ENCODE results near the genes VTI1A and PLEKHS1.

DNA sequence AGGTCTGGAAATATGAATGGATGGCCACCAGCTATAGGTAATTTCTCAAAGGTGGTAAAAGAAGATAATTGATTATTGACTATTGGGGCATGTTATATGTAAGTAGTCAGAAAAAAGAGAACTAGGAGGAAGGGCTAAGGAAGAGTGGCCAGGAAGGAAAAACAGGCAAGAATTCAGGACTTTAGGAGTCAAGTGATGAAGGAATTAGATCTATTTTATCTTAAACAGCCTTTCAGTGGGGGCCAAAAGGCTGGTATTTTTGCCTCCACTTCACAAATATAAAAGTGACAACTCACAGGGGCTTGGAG lies 208.1 kb downstream of the GPAM start:
- PRO-cap, result no peak

- PRO-cap, result no peak
Measured at GRCh38 chr10:112209776-112210120, 26.2 kb upstream of the GPAM start.

DNA sequence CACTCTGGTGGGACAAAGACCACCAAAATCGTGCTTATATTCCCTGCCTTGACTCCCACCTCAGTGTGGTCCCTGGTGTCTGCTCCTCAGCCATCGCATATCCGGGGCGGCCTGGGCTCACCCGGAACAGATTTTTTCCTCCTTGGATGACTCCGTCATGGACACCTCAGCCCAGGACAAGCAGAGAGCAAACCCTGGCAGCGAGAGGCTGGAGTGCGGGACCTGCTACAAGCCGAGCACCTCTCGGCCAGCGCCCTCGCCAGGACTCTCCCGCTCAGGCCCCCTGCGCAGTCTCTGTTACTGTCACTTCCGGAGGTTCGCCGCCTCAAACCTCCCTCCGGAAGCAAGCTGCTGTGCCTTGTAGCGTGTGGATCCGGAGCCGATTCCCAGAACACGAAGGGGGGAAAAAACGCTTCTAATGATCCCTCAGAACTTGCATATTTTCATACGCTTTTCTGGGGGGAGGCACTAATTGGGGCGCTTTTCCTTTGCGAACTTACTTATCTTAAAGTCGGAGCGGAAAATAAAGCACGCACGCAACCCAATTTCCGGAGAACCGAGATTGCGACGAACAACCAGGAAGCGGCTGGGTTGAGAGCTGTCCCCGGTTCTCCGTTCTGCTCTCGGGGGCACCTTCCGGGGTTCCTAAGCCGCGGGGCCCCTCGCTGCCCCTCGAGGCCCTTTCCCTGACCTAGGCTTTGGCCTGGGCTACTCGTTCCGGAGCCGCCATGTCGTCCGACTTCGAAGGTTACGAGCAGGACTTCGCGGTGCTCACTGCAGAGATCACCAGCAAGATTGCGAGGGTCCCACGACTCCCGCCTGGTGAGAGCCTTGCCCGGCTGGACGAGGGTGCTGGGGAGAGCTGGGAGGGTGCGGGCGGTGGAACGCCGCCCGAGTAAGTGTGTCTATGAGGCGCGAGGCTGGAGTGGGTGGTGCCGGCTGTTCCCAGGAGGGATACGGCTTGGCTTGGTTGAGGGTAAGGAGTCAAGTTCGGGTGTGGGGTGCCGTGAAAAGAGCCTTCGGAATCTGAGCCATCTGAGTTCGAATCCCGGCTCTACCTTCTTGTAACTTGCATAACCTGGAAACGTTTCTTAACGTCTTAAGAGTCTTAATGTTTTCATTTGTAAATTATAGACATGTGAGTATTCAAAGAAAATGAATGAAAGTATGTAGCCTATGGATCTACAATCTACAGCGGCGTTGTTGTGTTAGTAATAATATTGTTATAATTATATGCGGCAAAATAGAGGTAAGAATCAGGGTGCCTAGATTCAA lies at the start of gene VTI1A:
VTI1A (plus strand) TSS at position 570 of the 1,275 bp plus-strand sequence.
- PRO-cap, result bidirectional peak, plus-strand start at position 578 of the sequence, minus-strand start at position 269 of the sequence

- PRO-cap, result no peak
Measured at GRCh38 chr10:112765550-112766223, 184.4 kb upstream of the TCF7L2 start.

- PRO-cap, result no peak
Measured at GRCh38 chr10:112996580-112997400, 46.7 kb downstream of the TCF7L2 start.

DNA sequence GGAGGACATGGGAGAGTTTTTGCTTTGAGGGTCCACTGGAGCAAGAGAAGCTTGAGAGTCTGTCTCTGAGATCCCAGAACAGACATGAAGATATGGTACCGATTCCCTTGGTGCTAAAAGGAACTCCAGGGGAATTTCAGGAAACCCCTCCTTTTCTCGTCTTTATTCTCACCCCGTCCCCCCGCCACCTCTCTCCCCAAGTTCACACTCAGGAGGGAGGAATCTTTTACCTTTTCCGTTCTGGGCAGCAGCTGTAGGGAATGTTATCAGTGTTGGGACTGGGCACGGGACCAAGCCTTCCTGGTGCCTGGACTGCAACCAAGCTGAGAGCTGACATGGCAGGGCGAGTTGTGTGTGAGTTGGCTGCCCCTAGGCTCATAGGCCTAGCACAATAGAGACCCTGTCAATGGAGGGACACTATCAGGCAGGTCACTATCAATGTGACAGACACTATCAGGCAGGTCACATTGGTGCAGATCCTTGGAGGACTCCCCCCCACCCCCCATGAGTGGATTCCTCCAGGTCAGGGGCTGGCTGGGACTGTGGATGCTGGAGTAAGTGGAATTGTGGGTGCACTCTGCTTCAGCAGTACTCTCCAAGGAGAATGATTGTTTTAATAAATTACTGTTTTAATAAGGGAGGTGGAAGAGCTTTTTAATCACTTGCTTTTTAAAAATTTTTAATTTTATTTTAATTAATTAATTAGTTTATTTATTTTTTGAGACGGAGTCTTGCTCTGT lies 121.5 kb downstream of the TCF7L2 start:
- PRO-cap, result no peak

DNA sequence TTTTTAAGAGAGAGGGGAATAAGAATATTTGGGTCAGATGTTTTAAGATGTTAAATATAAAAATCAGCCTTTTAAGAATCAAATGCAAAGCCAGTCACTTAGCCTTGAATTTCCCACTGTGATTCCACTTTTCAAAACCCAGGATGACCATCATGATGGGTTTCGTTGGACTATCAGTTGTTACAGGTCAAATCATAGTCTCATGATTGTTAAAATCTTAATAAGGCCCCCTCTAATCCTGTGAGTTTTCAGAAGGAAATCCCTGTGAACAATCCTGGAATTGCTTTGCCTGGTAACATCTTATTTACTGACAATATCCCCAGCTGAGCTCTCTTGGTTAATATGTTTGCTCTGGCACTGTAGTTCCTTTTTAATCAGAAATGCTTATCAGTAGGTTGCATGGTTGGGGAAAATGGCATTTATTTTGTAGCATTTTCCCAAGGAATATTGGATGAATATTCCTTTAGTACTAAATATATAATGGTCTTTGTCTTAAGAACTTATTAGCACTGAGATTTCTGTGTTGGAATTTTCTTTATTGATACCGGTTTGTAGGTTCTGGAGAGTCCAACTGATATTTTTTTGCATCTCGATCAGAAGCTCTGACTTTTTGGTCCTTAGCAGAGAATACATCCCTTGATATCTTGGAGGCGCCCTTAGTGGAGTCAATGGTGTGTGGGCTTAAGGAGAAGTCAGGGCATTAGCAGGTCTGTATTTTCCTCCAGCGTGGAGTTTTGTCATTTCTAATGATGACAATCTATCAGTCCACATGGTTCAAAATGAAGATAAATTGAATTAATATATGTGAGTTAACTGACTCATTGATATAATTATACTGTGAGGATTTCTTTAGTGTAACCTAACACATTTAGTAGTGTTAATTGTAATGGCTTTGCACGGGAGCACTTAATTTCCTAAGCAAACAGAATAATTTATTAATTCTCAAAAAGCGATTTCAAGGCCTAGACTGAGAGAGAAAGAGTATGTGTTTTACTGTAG lies 164.1 kb downstream of the TCF7L2 start:
- PRO-cap, result no peak

- PRO-cap, result no peak
Measured at GRCh38 chr10:113119860-113120556, 170.0 kb downstream of the TCF7L2 start.

- PRO-cap, result no peak
Measured at GRCh38 chr10:113151510-113152143, 201.6 kb downstream of the TCF7L2 start.

- PRO-cap, result no peak
Measured at GRCh38 chr10:113170118-113170559, 220.1 kb downstream of the TCF7L2 start.

GRCh38 chr10:113539187-113539523 lies 13.7 kb upstream of the HABP2 start:
- PRO-cap, result no peak

DNA sequence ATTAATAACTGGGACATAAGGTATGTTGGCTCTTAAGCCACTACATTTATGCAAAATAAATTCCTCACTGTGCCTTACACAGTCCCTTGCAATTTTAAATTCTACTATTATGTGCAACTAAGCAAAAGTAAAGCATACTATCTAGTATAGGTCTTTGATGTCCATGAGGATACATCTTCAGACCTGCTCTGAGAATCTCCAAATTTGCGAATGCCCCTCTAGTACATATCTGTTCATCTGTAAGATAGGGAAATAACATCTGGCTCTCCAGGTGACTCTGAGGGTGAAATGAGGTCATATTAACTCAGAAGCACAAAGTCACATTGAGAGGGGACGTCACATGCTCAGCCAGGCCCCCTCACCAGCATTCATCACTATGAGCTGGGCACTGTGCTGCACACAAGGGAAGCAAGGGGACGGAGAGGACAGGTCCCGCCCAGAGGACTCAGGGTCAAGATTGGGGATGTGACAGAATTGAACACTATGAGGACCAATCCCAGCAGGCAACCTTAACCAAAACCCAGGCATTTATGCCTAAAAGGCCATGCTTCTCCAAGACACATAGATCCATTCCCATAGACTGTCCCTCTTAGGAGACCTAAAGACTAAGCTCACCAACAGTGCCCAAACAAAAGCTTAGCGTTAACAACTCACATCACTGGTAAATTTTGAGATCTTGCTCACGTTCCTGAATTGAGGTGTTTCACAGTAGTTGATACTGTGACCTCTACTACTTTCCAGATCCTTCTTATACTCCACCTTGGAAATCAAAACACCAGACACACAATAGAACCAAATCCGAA lies 21.4 kb downstream of the NRAP start:
- PRO-cap, result no peak

GRCh38 chr10:113680156-113681233 lies 783 bp downstream of the CASP7 start:
- PRO-cap, result no peak

- PRO-cap, result no peak
Measured at GRCh38 chr10:113746409-113747120, 4.9 kb upstream of the PLEKHS1 start.

DNA sequence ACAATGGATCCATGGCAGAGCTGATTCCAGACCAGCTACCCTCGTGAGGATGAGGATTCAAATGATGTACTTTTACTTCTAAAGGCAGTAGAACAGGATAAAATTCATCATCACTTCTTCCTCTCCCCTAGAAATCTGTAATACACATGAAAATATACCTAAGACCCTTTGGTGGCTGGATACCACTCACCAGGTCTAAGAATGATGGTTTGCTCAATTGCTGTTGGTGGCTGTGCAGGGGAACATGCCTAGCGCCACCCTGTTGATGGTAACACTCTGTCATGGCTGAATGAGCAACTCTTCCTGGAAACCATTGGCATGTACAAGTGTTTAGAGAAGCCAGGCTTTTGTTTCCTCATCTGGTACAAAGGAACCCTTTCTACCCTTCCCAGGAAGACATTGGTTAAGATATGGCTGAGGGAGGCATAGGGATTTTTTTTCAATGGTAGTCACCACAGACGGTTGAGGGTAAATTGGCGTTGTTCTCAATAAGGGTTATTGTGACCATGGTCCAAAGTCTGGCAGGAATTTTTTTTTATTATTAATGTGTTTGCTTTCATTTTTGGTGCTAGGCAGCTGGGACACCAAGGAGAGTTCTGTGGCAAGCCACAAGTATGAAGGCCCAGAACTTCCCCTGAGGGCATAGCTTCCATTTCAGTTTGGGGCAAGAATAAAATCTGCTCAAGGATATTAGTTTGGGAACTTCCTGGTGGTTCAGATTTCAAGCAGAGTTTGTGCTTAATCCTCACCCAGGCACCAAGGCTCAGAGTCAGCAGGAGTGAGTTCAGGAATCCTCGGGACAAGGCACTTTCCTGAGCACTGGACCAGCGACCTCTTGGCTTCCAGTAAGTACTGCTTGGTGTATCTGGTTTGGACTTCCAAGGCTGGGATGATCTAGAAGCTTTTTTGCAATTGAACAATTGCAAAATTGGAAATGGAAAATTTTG lies at the start of gene PLEKHS1:
PLEKHS1 (plus strand) TSS at position 766 of the 947 bp plus-strand sequence.
- PRO-cap, result no peak

DNA sequence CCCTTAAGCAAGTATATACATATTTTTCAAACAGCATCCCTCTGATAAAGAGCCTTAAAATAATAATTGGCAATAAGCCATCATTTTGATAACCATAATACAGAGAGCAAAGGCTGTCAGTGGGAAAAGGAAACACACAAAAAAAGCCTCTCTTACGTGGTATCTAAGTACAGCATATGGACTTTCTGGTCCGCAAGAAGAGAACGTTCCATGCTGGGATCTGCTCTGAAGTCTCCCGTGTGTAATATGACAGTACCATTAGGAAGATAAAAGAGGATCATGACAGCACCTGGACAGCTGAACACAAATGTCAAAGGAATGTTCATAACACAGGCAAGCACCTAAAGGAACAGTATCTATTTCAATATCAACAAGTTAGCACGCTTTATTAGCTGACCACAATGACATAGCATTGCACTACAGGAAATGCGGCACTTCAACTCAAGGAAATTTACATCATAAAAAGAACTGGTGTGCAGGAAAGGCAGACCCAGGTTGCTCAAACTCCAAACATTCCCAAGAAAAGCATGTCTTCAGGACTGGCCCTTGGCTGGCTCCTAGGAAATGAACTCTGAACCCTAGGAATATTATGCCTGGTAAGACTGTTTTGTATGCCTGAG lies 9.8 kb downstream of the DCLRE1A start:
- PRO-cap, result no peak

DNA sequence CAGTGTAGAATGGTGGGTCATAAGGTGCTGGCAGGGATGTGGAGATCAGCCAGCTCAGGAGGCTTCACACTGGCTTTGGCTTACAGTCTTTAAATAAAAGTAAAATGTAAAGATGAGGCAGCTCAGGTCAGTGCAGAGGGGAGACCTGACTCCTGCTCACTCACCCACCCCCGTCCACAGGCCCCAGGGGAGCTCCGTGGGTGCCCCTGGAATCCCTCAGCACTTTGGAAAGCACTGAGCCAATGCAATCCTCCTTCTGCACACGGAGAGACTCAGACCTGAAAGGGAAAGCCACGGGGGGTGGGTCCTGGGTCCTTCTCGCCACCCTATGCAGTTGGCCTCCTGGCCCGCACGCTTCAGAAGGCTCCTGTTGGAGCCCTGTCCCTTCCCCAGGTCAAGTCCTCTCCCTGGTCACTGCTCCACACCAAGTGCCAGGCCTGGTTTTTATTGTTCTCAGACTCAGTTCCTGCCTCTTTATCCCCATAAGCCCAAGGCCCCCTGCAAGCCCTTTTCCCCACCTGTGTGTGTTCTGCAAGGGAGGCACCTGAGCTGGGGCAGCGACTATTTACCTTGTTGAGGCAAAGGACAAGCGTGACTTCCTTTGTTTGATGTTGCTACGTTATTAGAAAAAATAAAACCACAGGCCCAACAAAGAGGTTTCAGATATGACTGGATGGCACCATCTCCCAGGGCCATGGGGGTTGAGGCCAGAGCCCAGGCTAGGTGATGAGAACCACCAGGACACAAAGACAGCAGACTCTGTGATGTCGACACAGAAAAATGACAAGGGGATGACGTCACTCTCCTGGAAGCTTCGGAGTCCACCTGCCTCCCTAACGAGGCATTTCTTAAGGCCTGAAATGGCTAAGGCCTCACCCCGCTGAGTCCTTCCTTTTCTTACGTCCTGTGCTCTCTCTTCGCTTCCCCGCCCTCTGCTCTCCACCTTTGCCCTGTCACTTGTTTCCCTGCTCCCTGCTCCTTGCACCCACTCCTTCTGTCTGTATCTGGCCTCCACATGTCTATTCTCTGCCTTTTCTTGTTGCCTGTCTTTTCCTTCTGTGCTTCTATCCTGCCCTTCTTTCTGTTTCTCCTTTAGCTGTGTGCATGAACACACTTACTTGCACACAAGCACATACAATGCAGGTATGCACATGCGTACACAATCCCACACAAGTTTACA lies 83.2 kb upstream of the ADRB1 start:
- PRO-cap, result no peak

- PRO-cap, result no peak
Measured at GRCh38 chr10:114346486-114347036, 57.7 kb downstream of the AFAP1L2 start.

- PRO-cap, result no peak
Measured at GRCh38 chr10:114395660-114396030, 8.7 kb downstream of the AFAP1L2 start.

DNA sequence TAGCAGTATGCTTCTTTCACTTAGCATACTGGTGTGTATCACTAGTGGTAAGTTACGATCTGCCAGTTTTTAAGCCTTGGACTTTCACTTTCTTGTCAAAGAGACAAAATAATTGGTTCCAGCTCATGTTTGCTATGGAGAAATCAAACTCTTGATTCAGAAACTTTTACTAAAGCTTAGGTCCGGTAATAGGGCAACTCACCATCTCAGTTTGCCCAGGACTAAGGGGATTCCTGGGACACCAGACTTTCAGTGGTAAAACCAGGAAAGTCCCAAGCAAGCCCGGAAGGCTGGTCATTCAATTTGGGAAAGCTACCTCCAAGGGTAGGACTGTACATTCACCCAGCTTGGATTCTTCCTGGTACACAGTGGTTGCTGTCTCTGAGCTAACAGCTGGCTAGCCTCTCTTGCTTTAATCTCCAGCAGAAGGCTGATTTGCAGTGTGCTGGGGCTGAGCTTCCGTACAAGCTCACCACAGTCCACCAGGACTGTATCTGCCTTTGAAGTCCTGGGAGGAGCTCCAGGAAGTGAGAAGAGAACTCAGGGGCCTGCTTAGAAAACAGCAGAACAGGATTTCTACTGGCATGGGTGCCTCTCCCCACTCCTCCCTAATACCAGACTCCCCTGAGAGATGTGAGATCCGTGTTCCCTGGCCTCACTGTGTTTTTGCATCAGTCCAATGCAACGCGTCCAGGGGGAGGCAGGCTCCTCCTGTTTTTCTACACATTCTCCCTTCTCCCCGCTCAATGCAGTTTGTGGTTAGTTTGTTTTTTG lies 6.7 kb downstream of the AFAP1L2 start:
- PRO-cap, result no peak

Measured in neutrophil (primary cell).